ENCODE results near the genes COL9A3, BIRC7 and PTK6.

GRCh38 chr20:62646677-62647597 lies 4.6 kb downstream of the SLCO4A1 start:
- PRO-cap, result bidirectional peak, plus-strand start at chr20:62647023, minus-strand start at chr20:62646874; unidirectional peak, plus-strand start at chr20:62647364

GRCh38 chr20:62717988-62718597 lies 9.5 kb downstream of the NTSR1 start:
- PRO-cap, result no peak

- PRO-cap, result unidirectional peak, plus-strand start at chr20:62739796
Measured at GRCh38 chr20:62739556-62739994, 30.9 kb downstream of the NTSR1 start.

GRCh38 chr20:62761960-62762448 lies 34.3 kb upstream of the MRGBP start:
- PRO-cap, result no peak

DNA sequence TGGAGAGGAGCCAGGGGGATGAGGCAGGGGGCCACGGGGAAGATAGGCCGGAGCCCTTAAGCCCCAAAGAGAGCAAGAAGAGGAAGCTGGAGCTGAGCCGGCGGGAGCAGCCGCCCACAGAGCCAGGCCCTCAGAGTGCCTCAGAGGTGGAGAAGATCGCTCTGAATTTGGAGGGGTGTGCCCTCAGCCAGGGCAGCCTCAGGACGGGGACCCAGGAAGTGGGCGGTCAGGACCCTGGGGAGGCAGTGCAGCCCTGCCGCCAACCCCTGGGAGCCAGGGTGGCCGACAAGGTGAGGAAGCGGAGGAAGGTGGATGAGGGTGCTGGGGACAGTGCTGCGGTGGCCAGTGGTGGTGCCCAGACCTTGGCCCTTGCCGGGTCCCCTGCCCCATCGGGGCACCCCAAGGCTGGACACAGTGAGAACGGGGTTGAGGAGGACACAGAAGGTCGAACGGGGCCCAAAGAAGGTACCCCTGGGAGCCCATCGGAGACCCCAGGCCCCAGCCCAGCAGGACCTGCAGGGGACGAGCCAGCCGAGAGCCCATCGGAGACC lies 4.1 kb upstream of the COL9A3 start:
- PRO-cap, result no peak

GRCh38 chr20:62816892-62817922 lies at the start of gene COL9A3:
COL9A3 (plus strand) TSS chr20:62817050.
- PRO-cap, result no peak

GRCh38 chr20:62881502-62881935 lies 19.9 kb upstream of the TCFL5 start:
- PRO-cap, result no peak

DNA sequence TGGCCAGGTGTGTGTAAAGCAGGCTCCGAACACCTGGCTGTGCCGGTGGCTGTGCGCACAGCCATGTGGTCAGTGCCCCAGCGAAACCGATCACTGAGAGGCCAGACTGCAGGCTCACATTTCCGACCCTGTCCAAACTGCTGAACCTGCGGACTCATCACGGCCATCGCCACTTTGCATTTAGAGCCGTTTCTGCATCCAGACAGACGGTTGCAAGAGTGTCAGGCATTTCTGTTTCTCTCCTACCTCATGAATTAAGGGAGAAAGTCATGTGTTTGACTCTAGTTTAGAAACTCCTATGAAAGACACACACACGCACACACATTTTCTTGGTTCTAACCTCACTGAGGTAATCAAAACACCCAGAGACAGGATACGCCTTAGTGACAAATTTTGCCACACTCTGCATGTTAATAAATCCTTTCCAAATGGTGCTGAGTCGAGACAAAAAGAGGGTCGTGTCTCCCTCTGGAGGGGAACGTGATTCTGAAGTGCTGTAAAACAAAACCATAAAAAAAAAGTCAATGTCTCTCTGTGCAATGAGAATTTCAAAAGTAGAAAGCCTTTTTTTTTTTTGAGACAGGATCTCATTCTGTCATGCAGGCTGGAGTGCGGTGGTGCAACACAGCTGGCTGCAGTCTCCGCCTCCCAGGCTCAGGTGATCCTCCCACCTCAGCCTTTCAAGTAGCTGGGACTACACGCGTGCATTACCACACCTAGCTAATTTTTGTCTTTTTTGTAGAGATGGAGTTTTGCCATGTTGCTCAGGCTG lies 31.0 kb upstream of the TCFL5 start:
- PRO-cap, result no peak

GRCh38 chr20:62936770-62937228 lies 1.1 kb upstream of the GID8 start:
- PRO-cap, result no peak

DNA sequence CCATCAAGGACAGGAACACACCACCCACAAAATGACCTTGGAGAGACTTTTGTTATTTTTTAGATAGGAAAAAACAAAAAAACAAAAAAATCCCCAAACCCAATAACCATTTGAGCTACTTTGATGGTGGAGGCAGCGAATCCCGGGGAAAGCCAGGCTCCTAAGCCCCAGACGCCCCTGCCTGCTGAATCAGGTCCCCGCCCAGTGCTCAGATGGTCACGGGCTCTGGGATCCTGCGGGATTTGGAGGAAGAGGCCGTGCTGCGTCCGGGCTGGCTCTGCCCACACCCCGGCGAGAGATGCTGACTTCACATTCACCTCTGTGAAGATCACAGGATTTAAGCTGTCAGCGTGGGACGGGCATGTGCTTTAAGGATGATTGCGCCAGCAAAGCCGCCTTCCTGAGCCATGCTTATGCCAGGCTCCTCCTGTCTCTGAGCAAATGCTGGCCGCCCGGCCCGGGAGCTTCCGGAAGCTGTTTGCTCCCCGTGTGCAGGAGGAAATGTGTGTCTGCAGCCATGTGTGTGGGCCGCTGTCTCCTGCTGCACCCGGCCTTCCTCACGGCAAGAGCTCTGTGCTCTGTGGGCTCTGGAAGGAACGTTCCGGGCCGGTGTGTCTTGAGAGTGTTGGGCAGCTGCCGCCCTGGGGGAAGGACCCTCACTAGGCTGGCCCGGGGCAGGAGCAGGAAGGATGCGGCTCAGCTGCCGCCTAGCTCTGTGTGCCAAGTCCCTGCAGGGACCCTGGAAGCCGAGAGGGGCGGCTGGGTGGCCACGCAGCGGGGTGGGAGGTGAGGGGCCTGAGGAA lies 18.8 kb upstream of the BHLHE23 start:
- PRO-cap, result no peak

- PRO-cap, result no peak
Measured at GRCh38 chr20:63178413-63178760, 37.5 kb downstream of the YTHDF1 start.

- PRO-cap, result no peak
Measured at GRCh38 chr20:63203096-63203704, 12.7 kb downstream of the YTHDF1 start.

DNA sequence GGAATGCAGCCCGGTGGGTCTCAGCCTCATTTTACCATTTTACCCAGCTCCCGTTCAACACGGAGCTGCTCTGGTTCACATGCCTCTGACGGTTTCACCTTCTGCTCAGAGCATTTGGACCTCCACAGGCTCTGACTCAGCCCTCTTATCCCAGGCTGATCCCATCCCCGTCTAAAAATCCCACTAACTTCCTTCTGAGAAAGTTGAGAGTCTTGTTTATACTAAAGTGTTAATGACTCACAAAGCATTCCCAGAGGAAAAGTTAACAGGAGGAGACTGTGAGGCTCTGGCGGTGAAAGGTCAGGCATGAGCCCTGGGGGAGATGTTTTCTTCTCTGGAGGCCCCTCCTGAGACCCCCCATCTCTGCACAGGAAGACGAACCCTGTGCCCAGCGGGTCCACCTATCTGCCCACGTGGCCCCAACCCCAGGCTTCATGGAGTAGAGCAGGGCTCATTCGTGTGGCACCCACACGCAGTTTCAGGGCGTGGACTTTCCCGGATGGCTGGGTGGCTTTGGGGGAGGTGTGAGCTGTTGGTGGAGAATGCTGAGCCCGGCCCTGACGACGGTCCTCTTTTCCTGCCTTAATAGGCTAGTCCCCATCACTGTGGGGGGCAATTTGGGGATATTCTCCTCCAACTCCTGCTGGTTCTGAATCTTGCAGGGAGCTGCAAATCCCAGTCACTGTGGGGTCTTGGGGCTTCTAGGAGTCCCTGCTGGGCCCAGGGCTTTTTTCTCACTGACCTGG lies 3.2 kb upstream of the BIRC7 start:
- PRO-cap, result no peak

- PRO-cap, result no peak
Measured at GRCh38 chr20:63235600-63236055, at the start of gene BIRC7. BIRC7 (plus strand) TSS chr20:63235905.

DNA sequence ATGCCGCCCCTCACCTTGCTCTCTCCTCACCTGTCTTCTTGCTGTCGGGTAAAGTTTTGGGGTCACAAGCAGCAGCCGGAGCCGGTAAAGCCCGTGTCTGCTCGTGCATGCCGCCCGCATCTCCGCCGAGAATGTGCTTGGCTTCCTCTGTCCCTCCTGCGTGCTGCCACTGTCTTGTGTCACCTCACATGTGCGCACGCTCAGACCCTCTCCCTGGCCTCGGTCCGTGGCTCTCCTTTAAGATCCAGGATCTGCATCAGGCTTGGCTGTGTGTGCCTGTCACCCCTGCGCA lies 9.2 kb upstream of the COL20A1 start:
- PRO-cap, result no peak

GRCh38 chr20:63321120-63321838 lies 28.3 kb downstream of the COL20A1 start:
- PRO-cap, result no peak

DNA sequence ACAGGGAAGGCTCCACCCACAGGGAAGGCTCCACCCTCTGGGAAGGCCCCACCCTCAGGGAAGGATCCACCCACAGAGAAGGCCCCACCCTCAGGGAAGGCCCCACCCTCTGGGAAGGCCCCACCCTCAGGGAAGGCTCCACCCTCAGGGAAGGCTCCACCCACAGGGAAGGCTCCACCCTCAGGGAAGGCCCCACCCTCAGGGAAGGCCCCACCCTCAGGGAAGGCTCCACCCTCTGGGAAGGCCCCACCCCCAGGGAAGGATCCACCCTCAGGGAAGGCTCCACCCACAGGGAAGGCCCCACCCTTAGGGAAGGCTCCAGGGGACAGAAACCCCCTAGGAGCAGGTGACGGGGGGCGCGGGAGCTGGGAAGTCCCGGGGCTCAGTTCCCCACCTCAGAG lies 39.9 kb downstream of the KCNQ2 start:
- PRO-cap, result no peak

DNA sequence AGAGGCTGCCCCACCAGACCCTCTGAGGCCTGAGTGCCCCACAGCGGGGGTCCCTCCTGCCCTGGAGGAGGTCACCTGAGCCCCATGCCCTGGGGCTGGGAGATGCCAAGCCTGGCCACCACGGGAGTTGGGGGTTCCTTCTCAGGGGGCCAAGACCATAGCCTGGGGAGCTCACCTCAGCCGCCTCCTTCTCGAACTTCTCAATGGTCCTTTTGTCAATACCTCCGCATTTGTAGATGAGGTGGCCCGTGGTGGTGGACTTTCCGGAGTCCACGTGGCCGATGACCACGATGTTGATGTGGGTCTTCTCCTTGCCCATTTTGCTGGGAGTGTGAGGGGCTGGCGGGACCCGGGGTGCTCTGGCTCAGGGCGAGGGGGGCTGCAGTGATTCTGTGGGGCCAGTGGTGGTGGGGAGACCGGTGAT lies 1.4 kb downstream of the EEF1A2 start:
- PRO-cap, result no peak

DNA sequence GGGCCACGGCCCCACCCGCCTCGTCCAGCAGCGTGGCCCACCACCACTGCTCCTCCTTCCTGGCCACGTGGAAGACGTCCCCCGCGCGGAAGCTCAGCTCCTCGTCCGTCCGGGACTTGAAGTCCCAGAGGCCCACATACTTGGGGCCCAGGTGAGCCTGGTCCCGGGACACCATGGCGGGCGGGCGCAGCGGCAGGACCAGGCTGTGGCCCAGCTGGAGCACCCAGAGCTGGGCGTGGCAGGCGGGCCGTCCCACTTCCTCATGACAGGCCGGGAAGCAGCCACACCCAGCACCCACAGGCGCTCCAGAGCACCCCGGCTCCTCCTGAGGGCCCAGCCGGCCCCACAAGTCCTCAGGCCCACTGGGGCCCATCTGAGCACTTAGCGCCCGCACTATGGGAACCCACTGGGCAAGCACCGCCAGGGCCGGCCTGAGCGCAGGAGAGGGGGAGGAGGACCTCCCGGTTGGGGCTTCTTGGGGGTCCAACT lies at the start of gene PTK6:
Gene PTK6, minus strand, starts transcription at position 237 of the 489 bp plus-strand sequence.
- PRO-cap, result bidirectional peak, plus-strand start at position 263 of the sequence, minus-strand start at position 237 of the sequence

GRCh38 chr20:63537629-63538482 lies 680 bp upstream of the PTK6 start:
- PRO-cap, result bidirectional peak, plus-strand start at chr20:63537921, minus-strand start at chr20:63537823

Measured in mucosa of descending colon (tissue), 1 donor.